ENCODE results near the genes USP17L5, DRD5 and HS3ST1.

- PRO-cap = bidirectional peak, plus-strand start at chr4:8242379, minus-strand start at chr4:8242449
- RRBS, 2 experiments = 74% methylated on average over 2 of the region's 21 CpGs; no CpG with 5 or more reads in 1 of the 2 experiments
These were observed 27.3 kb upstream of the HTRA3 start for GRCh38 chr4:8242204-8242708.

GRCh38 chr4:8319647-8319933 lies 50.0 kb downstream of the HTRA3 start:
- PRO-cap = no peak
- RRBS, 2 experiments = no CpG with 5 or more reads among the region's 4 CpGs

- PRO-cap = no peak
- RRBS, 2 experiments = no CpG with 5 or more reads among the region's 8 CpGs
These were observed 72.1 kb downstream of the HTRA3 start for GRCh38 chr4:8341713-8342066.

DNA sequence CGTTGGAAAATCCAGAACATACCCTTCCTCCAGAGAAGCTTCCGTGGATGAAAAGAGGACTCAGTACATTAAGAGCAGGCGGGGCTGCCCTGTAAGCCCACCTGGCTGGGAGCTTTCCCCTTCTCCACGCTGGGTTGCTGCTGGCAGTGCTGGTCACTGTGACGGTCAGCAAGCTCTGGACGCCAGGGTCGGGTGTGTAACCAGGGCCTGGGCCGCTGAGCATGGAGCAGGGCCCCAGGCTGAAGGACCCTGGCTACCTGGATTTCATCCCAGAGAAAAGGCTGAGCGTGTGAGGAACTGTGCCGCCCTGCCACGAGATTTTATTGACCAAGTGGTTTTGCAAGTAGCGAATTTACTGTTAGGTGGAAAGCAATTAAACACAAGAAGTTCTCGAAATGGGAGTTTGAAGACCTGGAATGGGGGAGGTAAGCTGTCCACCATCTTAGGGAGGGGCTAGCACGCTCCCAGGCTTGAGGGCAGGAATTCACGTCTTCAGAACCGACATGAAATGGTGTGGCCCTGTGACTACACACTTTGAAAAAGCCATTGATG lies 27.4 kb downstream of the TRMT44 start:
- PRO-cap = no peak
- RRBS, 2 experiments = no CpG with 5 or more reads among the region's 16 CpGs

GRCh38 chr4:8534174-8534651 lies 46.0 kb upstream of the GPR78 start:
- PRO-cap = no peak
- RRBS, 2 experiments = no CpG with 5 or more reads among the region's 5 CpGs

DNA sequence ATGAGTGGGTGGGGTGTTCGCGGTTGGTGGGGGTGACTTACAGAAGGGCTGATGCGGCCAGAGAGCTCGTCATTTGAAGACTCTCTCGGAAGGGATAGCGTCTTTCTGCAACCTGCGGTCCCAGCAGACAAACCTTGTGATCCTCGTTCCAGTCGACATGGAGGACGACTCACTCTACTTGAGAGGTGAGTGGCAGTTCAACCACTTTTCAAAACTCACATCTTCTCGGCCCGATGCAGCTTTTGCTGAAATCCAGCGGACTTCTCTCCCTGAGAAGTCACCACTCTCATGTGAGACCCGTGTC lies at the start of gene USP17L5:
Gene USP17L5, plus strand, starts transcription at position 158 of the 304 bp plus-strand sequence.
- PRO-cap = no peak
- RRBS, 2 experiments = no CpG with 5 or more reads among the region's 14 CpGs

GRCh38 chr4:9781329-9781944 lies at the start of gene DRD5:
Gene DRD5, plus strand, starts transcription at chr4:9781634.
- PRO-cap = no peak
- RRBS, 2 experiments = 94 to 97% methylated on average over 1 of the region's 60 CpGs

GRCh38 chr4:10008291-10008640 lies 13.0 kb downstream of the SLC2A9 start:
- PRO-cap = no peak
- RRBS, 2 experiments = no CpG with 5 or more reads among the region's 2 CpGs

GRCh38 chr4:10076073-10076810 lies 40.4 kb downstream of the WDR1 start:
- PRO-cap = no peak
- RRBS, 2 experiments = no CpG with 5 or more reads among the region's 12 CpGs

DNA sequence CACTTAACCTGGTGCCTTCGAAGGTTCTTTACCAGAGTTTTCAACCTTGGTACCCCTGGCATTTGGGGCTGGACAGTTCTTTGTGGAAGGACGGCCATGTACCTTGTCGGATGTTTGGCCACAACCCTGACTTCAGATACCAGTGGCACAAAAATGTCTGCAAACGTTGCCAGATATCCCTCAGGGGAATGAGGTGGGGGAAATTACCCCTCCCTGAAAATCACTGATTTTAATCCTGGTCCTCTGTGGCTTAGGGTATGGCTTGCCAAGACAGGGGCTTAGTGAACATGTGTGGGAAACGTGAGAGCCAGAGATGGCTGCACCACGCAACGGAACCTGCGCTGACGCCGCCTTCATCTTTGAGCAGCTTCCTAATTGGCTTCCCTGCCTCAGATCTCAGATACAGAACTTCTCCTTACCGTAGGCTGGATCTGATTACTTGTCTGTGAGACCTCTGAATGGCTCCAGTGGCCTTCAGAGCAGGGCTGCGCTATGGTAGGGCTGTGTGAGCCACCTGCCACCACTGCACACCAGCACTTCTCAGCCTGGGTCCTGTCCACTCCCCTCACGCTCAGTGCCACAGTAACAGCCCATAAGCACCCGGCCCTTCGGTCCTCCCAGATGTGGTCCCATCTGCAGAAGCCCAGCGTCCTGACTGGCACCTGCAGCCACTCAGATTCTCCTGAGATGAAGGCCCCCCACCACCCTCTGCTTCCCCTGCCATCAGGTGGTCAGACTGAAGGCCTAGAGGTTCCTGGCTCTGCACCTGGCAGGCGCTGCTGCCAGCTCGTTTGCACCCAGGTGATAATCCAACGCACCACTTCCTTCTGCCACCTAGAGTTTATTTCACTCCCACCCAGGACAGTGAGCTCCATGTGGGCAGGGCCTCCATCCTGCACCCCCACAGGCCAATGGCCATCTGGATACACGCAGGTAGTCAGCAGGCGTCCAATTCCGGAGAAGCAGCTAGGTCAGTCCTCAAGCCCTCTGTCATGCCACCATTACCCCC lies 5.6 kb downstream of the WDR1 start:
- PRO-cap = no peak
- RRBS, 2 experiments = no CpG with 5 or more reads among the region's 22 CpGs

- PRO-cap = no peak
- RRBS, 2 experiments = no CpG with 5 or more reads among the region's 3 CpGs
These were observed 3.8 kb upstream of the WDR1 start for GRCh38 chr4:10120386-10120754.

DNA sequence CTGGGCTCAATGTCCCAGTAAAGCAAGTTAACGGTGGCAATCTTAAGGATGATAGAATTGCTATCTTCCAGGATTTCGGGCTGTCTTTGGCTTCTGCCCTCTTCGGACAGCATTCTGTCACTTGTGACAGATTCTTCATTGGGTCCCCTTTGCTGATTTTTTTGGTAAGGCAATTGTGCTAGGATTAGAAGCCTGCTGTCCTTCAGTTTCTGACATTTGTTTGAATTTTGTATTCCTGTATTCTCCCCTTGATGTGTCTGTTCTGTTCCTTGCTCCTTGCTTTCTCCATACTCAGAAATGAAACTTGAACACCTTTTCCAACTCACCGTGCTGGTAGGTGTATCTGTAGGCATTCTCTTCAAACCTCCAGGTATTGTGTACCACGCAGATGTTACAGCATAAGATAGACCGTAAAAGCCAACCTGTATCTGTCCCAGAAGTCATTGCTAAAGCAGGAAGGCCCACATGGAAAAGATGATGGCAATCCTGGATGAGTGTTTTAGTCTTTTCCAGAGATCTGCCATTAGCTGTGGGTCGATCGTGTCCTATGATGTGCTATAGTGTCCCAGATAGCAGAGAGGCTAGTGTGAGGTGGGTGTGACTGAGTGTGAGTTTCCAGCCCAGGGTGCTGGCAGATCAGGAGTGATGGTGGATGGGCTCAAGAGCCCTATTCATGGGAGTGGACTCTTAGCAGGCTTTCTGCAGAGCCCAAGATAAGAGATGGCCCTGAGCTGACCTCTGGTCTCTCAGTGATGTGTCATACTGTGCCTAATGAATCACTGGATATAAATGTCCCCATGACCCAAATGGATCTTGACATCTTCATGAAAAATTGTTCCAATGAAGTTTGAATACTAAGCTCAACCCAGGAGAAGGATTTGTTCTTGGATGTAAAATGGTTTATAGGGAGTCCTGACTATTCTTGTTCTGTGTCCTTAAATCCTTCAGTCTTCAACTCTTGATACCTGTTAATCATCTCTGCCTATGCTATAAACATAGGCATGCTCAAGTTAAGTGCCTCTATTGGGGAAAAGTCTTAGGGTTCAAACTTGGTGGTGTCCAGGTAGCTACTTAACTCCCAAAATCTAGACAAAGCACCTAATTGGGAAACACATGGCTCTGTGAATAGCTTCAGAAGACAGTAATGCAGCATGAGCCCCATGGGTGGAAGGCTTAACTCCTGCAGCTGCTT lies 69.1 kb upstream of the WDR1 start:
- PRO-cap = no peak
- RRBS, 2 experiments = no CpG with 5 or more reads among the region's 8 CpGs

GRCh38 chr4:10439801-10440721 lies 17.2 kb downstream of the ZNF518B start:
- PRO-cap = no peak
- RRBS, 2 experiments = no CpG with 5 or more reads among the region's 4 CpGs

DNA sequence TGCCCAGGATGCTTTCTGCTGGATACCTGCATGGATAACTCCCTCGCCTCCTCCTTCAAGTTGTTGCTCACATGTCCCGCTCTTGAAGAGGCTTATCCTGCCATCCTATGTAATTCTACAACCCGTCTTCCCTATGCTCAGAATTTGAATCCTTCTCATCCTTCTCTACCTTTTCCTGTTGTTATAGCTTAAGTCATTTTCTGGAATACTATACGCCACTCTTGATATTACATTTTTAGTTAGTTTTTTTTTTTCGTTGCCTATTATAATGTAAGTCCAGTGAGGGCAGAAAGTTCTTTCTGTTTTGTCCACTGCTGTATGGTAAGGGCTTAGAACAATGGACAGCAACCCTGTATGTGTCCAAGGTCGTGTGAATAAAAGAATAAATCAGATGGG lies 39.7 kb upstream of the CLNK start:
- PRO-cap = no peak
- RRBS, 2 experiments = no CpG with 5 or more reads among the region's 6 CpGs

- PRO-cap = no peak
- RRBS, 2 experiments = 7 to 28% methylated on average over 27 to 32 of the region's 76 CpGs
These were observed at the start of gene HS3ST1 for GRCh38 chr4:11428781-11429707. Gene HS3ST1, minus strand, starts transcription at chr4:11428894.

GRCh38 chr4:12116171-12116476 lies 687.4 kb upstream of the HS3ST1 start:
- PRO-cap = no peak
- RRBS, 2 experiments = no CpG with 5 or more reads among the region's 2 CpGs

- PRO-cap = no peak
- RRBS, 2 experiments = no CpG with 5 or more reads among the region's 2 CpGs
These were observed 965.1 kb upstream of the HS3ST1 start for GRCh38 chr4:12393781-12394213.

GRCh38 chr4:13356801-13357265 lies 127.3 kb downstream of the RAB28 start:
- PRO-cap = no peak
- RRBS, 2 experiments = no CpG with 5 or more reads among the region's 2 CpGs

GRCh38 chr4:13368231-13368761 lies 115.8 kb downstream of the RAB28 start:
- PRO-cap = no peak
- RRBS, 2 experiments = no CpG with 5 or more reads among the region's 2 CpGs

- PRO-cap = bidirectional peak, plus-strand start at chr4:13547807, minus-strand start at chr4:13547738; unidirectional peak, minus-strand start at chr4:13548090
- RRBS, 2 experiments = 22 to 27% methylated on average over 17 to 22 of the region's 131 CpGs
These were observed 3.1 kb upstream of the NKX3-2 start for GRCh38 chr4:13546895-13548312.